ENCODE data around the genes BTG2, OPTC and ZBED6.

DNA sequence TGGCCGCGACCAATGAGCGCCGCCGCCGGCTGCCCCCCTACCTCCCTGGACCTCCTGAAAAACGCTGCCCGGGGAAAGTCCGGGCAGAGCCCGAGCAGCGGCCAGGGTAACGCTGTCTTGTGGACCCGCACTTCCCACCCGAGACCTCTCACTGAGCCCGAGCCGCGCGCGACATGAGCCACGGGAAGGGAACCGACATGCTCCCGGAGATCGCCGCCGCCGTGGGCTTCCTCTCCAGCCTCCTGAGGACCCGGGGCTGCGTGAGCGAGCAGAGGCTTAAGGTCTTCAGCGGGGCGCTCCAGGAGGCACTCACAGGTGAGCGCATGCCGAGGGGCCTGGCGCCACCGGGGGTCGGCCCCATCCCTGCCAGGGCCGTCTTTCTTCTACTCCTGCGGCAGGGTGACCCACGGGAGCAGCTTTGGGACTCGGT lies at the start of gene BTG2:
BTG2 (plus strand) TSS at position 86 of the 430 bp plus-strand sequence.
- PRO-cap, 2 experiments = peak in 2 of 2 experiments; most common plus-strand start position 86 of the sequence (in 2)

GRCh38 chr1:203324567-203324941 lies 19.2 kb downstream of the BTG2 start:
- PRO-cap, 2 experiments = no peak in any of the 2 experiments

DNA sequence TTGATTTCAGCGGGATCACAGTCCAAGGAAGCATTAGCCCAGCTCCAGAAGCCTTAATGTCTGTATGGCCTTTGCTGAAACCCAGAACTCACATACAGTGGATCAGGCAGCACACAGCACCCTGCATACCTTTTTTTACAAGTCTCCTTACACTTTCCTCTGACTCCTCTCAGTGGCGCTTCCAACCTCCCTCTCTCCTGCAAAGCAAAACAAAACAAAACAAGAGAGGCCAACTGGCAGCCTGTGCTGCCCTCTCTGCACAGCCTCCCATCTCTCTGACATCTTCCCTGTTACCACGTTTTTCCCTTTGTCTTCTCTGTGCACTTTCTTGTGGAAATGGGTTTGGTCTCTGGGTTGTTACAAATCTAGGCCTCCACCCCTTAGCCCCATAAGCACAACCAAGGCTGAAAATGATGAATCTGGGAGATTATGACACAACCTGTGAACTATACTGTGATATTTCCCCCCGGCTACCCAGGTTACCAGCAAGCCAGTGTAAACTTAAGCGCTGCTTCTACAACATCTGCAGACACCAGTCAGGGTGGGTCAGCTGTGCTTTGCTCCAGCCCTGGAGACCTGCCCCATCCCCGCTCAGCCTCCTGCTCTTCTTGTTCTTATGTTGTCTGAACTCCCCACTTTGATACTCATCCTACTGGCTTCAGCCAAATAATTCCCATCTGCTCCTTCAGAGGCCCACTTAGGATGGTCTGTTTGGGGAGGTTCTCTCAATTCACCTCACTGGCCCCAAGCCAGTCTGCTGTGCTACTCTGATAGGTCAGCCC lies 54.9 kb upstream of the FMOD start:
- PRO-cap, 2 experiments = no peak in any of the 2 experiments

- PRO-cap, 2 experiments = no peak in any of the 2 experiments
Observed at GRCh38 chr1:203476009-203476852, 625 bp downstream of the PRELP start.

- PRO-cap, 2 experiments = no peak in any of the 2 experiments
Observed at GRCh38 chr1:203493913-203494288, at the start of gene OPTC. OPTC (plus strand) TSS chr1:203494153.

GRCh38 chr1:203554978-203555694 lies 61.2 kb downstream of the OPTC start:
- PRO-cap, 2 experiments = no peak in any of the 2 experiments

GRCh38 chr1:203630393-203631347 lies 4.0 kb downstream of the ATP2B4 start:
- PRO-cap, 2 experiments = no peak in any of the 2 experiments

DNA sequence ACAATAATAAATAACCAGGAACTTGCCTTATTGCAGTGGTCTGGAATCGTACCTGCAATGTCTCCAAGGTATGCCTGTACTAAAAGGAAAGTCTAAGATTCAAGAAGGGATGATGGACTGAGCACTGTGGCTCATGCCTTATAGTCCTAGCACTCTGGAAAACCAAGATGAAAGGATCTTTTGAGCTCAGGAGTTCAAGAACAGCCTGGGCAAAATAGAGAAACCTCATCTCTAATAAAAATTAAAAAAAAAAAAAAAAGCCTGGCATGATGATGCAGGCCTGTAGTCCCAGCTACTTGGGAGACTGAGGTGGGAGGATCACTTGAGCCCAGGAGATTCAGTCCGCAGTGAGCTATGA lies 31.5 kb downstream of the ATP2B4 start:
- PRO-cap, 2 experiments = no peak in any of the 2 experiments

GRCh38 chr1:203699379-203699876 lies 65.6 kb upstream of the LAX1 start:
- PRO-cap, 2 experiments = no peak in any of the 2 experiments

DNA sequence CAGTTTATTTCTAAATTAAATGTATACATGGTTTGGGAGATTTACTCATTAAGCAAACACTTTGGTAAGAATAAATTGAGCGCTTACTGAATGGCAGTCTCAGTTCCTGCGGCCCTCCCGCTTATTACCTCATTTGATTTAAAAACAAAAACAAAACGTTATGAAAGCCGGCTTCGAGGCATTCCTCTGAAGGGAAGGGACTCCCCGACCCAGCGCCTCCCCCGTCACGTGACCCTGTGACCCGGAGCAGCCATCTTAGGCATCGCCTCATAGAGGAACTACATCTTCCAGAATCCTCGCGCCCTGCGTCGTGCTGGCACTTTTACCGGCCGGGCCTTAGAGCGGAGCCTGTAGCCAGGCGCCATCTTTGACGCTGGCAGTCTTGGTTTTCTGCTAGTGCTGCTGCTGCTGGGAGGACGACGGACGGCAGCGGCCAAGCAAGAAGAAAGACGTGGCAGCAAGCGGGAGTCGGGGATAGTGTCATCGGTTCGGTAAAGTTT lies at the start of gene ZBED6:
ZBED6 (plus strand) TSS at position 339 of the 500 bp plus-strand sequence.
- PRO-cap, 2 experiments = peak in 1 of 2 experiments; most common plus-strand start position 353 of the sequence (in 1); most common minus-strand start position 230 of the sequence (in 1)

DNA sequence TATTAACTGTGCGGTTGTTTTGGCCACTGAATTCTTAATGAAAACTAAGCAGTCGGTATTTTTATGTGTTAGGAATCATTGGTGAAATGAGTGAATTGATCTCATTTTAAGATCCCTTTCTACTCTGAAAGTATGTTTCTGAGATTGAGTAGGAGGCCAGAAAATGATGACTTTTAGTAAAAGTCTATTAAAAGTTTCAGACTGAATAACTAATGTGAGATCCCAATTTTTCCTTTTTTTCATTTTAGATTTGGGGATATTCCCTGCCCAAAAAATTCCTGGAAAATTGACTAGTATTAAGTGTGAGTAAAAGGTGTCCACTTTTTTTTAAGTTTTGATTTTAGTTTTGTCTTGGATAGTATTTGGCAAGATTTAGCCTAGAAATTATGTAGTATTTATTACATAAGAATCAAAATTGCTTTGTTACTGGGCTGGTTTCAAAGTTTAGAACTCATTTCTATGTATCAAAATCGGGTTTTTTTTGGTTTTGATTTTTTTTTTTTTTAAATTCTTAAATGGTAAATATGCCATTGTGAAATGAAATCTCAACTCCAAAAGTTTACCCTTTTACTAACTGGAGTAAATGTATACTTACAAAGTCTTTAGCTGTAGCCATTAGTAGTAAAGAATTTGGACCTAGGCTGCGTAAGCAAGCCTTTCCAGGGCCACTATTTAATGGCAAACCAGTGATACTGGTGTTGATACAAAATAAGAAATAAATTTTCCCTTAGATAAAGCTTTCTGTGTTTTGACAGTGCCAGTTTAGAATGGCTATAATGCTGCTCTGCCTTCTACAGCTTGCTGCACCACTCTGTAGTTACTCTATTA lies 6.1 kb downstream of the ZBED6 start:
- PRO-cap, 2 experiments = no peak in any of the 2 experiments

GRCh38 chr1:204073821-204074166 lies 879 bp downstream of the SOX13 start:
- PRO-cap, 2 experiments = peak in 1 of 2 experiments; most common plus-strand start chr1:204074026 (in 1); most common minus-strand start chr1:204073926 (in 1)

DNA sequence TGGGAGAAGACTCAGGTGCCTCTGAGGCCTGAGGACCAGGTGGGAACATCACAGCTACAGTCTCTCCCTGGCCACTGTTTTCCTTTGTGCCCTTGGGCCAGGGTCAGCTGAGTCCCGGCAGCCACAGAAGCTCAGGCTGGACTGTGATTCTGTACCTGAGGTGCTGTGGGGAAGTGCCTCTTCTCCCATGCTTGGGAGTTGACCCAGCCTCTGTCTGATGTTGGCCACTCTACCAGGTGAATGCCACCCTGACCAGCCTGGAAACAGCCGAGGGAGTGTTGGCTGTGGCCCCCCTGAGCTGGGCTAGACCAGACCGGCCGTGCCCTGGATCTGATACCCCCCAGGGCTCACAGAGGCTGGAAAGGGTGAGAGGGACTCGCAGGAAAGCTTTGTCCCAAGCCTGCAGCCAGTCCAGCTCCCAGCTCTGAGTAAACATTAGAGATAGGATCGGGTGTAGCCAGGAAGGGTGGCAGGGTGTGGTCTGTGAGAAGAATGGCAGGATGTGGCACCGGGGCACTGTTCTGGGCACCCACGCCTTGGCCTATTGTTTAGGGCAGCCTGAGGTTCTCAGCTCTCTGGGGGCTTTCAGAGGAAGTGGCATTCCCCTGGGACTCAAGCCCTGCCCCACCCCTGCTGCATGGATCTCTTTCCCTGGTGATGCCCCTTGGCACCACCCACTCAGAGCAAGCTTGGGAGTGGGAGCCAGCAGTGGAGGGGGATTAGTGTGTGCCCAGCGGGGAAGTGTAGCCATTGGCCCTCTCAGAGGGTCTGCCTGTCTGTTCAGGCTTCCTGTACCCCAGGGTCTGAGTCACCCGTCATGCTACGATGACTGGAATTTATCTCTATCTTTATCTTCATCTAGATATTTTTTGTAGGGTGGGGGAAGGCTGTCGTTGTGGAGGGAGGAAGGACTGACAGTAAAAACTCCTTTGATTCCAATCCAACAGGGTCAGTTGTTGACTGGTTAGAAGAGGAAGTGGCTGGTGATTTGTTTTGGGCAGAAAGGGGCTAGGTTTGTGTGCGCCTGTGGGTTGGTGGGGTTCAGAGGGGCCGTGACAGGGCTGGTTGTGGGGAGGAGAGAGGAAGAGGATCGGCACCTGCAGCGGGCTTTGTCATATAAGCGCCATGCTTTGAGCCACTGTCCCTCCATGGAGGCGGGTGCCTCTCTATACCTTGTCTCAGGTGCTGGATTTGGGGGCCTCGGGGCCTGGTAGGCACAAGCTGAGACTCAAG lies 31.5 kb downstream of the SOX13 start:
- PRO-cap, 2 experiments = no peak in any of the 2 experiments

GRCh38 chr1:204256485-204256760 lies 42.6 kb upstream of the GOLT1A start:
- PRO-cap, 2 experiments = no peak in any of the 2 experiments

DNA sequence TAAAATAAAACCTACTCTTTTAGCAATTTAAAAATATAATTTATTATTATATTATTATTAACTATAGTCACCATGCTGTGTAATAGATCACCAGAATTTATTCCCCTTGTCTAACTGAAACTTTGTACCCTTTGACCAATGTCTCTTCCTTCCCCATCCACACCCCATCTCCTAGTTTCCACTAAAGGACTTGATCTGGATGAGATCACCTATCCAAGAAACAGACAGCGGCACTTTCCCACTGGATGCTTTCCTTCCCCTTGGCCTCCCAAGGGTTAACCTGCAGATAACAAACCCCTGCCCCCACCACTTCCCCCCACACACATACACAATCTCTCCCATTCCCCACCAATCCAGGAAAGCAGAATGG lies 24.8 kb downstream of the PLEKHA6 start:
- PRO-cap, 2 experiments = no peak in any of the 2 experiments

GRCh38 chr1:204469265-204469679 lies 25.3 kb downstream of the PIK3C2B start:
- PRO-cap, 2 experiments = no peak in any of the 2 experiments

GRCh38 chr1:204542688-204543133 lies 26.5 kb downstream of the MDM4 start:
- PRO-cap, 2 experiments = no peak in any of the 2 experiments

GRCh38 chr1:204813963-204814747 lies 14.3 kb upstream of the NFASC start:
- PRO-cap, 2 experiments = no peak in any of the 2 experiments

GRCh38 chr1:204821476-204821805 lies 7.0 kb upstream of the NFASC start:
- PRO-cap, 2 experiments = no peak in any of the 2 experiments

DNA sequence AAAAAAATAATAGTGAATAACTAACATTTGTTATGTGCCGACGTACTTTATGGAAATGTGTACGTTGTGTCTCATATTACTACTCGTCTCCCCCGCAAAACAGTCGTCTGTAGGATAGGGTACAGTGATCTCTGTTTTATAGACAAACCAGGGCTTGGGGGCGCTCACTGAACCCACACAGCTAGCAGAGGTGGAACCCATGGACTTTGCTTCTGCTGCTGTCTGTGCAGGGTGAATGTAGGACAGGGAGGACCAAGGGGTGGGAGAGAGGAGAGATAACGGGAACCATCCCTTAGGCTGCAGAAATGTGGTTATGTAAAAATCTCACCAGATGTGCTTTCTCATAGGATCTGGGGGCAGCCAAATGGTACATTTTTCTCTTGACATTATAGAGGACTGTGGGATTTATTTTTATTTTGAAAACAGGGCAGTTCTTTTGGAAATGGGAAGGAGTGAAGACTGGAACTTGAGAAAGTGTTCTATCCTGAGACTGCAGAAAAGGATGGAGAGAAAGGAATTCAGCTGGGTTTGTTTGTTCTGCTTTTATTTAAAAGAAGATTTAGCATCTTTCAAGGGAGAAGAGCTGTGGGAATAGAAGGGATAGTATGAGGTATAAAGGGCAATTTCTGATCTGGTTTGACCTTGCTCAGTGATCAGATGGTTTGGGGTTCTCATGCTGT lies 50.9 kb downstream of the NFASC start:
- PRO-cap, 2 experiments = no peak in any of the 2 experiments